T47D (cell line): ENCODE results near the gene SNTG2.

- RRBS: no CpG with 5 or more reads among the region's 4 CpGs
These were observed 3.4 kb downstream of the FAM110C start for GRCh38 chr2:42854-43265.

DNA sequence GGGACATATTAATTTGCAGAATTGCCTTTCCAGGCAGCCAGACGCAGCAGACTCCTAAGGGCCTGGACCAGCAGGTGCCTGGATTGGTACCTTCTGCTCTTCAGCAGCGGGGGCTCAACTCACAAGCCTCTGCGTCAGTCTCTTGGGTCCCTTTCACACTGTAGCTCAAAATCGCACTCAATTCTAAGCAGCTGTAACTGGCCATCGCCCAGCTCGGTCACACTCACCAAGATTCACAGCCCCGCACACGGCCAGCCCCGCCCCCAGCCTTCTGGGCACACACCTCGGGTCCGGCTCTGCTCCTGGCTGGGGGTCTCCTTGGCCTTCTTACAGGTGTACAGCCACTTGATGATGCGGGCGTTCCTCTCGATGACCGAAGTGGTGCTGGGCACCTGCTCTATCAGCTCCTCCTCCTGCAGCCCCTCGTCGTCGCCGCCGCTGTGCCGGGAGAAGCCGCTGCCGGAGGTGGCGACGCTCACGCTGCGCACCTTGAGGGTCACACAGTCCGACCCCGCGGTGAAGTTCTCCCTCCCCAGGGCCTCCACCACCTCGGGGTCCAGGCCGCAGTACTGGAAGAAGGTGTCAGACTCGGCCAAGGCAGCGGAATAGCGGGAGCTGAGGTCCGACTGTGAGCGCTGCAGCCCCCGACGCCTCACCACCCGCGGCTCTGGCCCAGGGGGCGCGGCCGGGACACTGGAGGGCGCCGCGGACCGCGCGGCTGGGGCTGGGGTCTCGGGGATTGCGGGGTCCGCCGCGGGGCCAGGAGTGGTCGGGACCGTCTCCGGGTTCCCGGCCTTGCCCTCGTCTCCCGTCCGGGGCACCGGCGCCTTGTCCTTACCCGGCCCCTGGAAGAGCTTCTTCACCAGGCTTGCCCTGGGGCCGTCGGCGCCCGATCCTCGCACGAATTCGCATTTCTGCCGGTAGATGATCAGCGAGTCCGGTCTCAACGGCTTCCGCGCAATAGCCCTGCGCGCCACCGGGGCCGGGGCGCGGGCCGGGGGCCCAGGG is 844 bp downstream of the FAM110C start:
- RRBS: 1% methylated on average over 20 of the region's 85 CpGs

GRCh38 chr2:280054-281067 is 7.5 kb downstream of the ALKAL2 start:
- RRBS: no CpG with 5 or more reads among the region's 9 CpGs

DNA sequence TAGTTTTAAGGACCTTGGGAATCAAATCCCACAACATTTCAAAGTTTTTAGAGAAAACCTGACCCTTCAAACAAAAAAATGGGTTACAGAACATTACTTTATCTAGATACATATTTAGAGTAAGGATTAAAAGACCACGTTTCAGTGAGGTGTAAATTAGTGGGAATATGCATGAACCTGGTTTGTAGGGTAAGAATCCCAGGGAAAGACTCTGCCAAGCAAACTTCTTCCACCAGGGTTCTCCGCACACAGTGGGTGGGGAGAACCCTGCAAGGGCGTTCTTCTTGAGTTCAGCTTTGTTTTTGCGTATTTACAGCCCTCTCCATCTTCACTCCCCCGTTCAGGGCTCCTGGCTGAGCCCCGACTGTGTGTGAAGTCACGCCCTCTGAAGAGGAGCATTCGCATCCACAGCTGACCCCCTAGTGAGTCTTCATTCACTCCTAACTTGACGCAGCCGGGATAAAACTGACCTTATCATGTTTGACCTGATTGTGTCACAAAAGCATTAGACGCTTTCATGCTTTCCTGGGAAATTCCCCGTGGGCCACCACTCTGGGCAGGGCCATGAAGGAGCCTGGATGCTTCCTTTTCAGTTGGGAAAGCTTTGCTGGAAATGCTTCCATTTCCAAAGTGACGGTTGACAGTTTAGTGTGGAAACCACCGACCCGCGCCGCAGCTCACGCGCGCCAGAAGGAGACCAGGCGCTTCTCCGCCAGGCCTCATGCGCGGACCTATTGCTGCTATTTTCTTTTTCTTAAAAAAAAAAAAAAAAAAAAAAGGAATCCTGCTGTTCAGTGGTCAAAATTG is 995 bp downstream of the ALKAL2 start:
- RRBS: no CpG with 5 or more reads among the region's 24 CpGs

DNA sequence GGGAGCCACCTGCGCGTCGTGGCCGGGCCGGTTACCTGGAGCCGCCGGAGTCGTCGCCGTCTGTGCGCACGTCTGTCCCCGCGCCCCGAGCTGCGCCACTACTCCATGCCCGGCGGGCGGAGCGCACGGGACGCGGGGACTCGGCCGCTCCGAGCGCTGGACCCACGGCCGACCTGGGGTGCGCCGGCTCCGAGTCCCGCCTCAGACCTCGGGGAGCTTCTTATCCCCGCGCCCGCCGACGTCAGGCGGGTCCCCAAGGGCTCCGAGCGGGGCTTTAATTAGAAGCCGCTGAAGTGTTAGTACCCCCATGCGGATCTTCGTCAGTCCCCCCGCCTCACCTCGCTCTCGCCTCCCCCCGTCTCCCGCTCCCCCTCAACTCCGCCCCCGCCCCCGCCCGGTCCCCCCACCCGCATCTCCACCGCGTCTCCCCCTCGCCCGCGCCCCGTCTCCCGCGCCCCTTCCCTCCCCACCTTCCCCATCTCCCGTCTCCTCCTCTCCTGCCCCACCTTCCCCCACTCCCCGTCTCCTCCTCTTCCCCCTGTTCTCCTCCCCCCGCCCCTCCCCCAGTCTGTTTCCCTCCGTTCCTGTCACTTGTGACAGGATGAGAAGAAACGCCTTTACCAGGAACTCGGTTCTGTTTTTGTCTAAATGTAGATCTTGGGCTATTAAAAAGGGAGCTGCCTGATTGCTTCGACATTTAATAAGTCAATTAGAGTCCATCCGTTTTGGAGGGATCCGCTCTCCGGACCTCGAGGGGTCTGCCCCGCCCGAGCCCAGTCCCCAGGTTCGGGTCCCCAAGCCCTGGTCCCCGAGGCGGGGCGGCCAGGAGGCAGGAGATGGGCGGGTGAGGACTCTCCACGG is 857 bp upstream of the ALKAL2 start:
- RRBS: 91% methylated on average over 17 of the region's 82 CpGs

DNA sequence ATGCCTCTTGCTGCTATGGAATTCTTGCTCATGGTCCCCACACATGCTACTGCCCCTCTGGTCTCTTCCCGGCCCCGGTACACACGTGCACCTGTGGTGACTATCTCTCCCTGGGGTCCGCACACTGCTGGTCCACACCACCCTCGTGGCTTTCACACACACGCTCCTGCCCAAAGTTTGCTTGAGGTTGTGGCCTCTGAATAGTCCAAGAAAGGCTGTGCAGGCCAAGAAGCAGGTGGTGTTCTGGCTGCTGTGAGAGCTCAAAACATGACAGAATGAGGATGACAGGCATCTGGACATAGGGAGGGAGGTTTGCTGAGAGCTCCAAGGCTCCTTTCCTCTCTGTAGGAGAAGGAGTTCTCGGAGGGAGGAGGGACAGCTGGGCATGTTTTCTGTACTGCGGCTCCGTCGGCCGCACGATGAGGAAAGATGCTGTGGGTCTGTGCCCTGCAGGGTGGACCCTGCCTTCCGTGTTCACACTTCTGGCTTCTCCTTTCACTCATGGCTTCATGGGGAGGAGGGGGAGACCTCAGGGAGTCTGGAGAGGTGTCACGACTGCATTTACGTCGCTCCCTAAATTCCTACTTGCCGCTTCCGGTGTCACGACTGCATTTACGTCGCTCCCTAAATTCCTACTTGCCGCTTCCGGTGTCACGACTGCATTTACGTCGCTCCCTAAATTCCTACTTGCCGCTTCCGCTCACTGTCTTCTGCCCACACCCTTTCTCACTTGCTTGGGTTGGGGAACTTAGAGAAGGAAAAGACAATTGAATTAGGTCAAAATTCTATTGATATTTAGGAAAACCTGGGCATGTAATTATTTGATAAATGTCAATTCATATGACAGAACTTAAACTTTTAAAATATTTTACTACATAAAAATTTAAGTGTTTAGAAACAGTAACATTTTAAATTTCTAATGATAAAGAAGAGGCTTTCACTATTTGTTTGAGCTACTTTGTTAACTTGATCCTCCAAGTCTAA is 68.3 kb upstream of the ALKAL2 start:
- RRBS: no CpG with 5 or more reads among the region's 28 CpGs

DNA sequence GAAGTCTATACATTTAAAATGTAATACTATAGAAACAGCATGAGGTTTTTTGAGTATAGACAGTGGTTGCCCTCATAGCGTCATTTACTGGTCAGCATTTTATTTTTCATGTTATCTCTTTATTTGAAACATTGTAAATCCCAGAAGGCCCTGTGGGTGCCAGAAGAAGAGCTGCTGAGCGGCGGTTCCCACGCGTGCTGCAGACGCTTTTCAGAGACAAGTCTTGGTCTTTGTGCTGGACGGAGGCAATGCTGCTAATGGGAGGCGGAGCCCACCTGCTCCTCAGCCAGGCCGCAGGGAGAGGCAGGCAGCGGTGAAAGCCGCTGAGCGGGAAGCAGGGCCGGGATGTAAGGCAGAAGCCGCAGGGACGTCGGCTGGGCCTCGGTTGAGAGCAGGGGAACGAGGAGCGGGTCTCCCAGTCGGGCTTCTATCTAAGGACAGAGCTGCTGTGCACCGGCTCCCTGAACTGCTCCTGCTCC is 16.7 kb downstream of the TMEM18 start:
- RRBS: 68% methylated on average over 6 of the region's 21 CpGs

DNA sequence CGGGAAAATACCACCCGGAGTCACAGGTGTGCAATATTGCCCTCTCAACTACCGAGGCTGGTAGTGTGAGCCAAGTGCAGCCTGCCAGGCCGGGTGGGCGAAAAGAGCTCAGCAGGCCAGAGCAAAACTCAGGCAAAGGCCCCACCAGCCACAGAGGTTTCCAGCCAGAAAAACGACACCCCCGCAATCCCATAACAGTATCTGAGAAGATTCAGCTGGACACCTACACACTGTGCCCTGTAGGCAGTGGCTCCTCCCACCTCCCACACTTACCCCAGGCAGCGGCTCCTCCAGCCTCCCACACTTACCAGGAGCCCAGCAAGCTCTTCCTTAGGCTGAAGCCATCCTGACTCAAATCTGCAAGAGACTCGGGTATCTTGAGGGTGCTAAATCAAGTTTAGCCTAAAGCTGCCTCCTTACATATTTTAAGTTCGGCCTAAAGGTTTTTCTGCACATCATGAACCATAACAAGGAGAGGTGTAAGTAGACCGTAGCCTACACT is 15.6 kb upstream of the TMEM18 start:
- RRBS: 89% methylated on average over 2 of the region's 11 CpGs

DNA sequence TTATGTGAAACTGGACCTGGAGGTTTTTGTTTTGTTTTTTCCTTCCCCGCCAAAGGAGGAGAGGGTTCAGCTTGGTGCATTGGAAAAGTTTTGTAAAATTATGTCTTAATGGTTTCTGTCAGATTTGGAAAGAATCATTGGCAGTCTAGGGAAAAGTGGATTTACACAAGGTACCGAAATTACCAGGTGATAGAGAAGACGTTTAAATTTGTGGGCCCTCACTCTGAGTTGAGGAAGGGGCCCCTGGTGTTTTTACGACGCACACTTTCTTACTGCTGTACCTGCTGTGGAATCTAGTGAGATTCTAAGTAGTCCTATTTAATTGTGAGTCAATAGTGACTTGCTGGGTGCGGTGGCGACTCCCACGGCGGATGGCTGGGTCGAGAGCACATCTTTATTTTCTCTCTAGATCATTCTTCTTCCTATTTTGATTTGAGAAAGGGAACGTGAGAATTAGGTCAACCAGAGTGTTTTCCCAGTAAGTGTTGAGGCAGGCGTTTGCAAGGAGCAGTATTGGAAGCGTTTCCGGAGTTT is 64.5 kb upstream of the TMEM18 start:
- RRBS: no CpG with 5 or more reads among the region's 14 CpGs

GRCh38 chr2:949742-951159 is at the start of gene SNTG2:
Gene SNTG2, plus strand, starts transcription at chr2:950849.
- RRBS: 4% methylated on average over 60 of the region's 141 CpGs

- RRBS: 98% methylated on average over 2 of the region's 19 CpGs
These were observed 153.0 kb downstream of the PXDN start for GRCh38 chr2:1591257-1591738.

DNA sequence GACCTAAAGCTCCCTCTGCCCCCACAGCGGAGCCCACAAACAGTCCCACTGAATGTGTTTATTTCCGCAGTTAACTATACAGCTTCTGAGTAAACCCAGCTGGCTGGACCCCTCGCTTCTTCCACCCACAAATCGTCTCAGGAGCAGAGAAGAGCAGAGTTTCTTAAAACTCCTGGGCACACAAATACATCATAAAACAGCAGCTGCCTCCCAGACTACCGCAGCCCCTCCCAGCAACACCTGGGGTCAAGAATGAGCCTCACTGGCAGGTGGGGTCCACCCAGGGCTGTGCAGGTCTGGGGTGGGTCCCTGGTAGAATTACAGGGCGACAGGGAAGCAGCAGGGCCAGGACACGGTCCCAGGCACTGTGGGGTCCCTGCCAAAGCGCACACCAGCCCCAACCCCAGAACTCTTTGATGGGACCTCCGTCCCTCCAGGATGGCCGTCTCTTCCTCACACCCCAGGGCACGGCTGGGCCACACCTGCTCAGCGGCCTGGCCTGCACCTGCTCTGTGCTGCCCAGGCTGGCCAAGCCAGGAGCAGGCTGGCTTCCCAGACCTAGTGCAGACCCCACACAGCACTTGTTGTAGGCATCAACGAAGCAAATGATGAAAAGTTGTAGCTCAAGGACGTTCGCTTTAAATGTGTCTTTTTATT is 103.7 kb downstream of the PXDN start:
- RRBS: no CpG with 5 or more reads among the region's 15 CpGs

GRCh38 chr2:1708583-1709202 is 35.6 kb downstream of the PXDN start:
- RRBS: no CpG with 5 or more reads among the region's 24 CpGs

- RRBS: no CpG with 5 or more reads among the region's 12 CpGs
These were observed 27.1 kb downstream of the PXDN start for GRCh38 chr2:1717059-1717780.

DNA sequence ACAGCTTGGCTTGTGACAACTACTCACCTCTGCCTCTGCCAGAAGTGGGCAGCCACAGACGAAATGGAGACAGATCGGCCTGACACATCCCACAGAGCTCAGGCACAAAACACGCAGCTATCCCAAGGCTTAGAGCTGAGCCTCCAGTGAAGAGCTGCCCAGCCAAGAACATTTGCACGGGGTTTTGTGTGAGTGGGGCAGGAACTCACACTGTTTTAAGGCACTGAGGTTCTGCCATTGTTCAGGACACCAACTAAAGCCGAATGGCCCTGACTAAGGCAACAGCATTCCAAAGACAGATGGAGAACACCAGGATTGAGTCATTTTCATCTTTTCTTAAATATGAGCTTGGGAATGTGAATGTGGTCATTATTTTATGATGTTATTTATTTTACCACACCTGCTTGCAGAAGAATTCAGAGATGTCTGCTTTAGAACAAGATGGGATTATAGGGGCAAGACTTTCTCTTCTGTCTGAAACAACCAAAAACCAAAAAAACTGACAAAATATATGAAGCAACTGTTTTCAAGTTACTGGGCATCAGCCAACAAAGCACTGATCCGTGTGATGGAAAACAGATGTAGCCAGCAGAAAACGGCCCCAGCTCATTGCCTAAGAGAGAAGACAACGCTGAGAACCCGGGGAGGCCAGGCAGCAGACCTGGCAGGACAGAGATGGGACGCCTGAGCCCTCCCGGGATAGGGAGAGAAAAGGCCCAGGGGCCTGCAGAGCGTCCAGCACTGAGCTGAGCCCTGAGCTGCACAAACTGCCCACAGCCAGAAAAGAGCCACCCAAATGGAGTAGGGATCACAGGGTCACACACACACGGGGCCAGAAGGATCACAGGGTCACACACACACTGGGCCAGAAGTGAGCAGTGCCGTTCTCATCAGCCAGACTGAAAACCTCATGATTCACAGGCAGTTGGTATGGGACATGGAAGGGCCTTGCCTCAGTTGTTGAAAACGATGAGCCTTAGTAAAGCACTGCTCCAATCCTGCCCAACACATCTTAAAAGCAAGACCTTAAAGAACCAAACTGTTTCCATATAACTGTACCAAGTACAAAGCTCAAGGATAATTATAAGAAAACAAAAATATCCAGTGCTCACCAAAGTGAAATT is 12.4 kb downstream of the PXDN start:
- RRBS: 91% methylated on average over 3 of the region's 15 CpGs

DNA sequence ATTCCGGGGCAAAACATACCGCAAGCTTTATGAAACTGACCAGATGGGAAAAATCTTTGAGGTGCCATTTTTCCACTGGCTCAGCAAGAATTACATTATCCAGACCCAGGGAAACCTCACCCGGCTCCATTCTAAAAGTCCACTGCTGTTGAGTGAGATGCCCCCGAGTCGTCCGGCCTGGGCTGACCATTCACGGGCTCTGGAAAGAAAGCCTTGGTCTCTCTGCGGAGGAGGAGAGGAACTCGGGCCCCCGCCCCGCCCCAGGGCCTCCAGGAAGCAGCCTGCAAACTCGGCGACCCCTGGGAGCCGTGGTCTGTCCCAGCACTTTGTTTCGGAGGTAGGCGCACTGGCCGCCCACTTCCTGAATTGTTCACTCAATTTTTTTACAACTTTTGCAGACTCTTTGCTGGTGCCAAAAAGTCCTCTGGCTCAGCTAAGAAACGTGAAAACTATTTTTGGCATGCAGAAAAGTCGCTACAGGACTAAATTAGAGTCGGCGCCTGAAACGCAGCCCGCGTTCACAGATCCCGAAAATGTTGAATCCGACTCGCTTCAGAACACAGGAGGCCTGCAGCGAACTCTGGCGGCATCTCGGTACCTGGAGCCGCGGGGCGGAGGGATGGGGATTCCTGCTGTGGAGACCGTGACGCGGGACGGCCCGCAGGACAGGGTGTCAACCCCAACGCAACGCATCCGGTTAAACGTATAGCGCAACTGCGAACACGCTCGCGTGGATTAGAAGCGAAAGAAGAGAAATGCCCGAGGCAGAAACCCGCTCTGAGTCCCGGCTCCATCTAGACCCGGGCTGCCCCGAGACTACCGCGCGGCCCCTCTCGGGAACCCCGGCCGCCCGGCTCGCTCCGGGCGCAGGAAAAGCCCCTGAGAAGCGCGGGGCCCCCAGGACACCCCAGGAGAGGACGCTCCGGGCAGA is 1.5 kb downstream of the PXDN start:
- RRBS: 12% methylated on average over 25 of the region's 67 CpGs

- RRBS: no CpG with 5 or more reads among the region's 8 CpGs
These were observed 74.2 kb upstream of the PXDN start for GRCh38 chr2:1818621-1818889.

GRCh38 chr2:1824080-1824890 is 80.0 kb upstream of the PXDN start:
- RRBS: 48% methylated on average over 4 of the region's 24 CpGs

DNA sequence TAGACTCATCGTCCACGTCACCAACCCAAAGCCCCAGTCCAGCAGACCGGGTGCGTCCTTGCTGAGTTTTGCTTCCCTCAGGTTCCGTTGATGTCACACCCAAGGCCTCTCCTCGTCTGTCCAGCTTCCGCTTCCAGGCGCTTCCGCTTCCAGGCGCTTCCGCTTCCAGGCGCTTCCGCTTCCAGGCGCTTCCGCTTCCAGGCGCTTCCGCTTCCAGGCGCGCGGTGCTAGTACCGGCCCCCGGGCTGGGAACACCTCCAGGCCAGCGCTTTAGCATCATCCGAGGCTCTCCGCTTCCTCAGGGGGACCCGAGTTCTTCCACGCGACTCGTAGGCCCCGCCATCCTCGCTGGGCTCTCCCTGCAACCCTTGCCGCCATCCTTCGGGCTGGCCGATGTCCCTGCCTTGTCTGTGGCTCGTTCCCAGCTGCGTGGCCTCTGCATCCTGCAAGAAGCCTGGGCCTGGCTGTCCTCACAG is 98.5 kb upstream of the PXDN start:
- RRBS: 39% methylated on average over 2 of the region's 36 CpGs

- RRBS: no CpG with 5 or more reads among the region's 20 CpGs
These were observed 110.8 kb upstream of the PXDN start for GRCh38 chr2:1855003-1855709.